Mesenchymal stem cell of the bone marrow (primary cell): Measurements from ENCODE around the genes FUT1, LHB, DKKL1 and GFY.

DNA sequence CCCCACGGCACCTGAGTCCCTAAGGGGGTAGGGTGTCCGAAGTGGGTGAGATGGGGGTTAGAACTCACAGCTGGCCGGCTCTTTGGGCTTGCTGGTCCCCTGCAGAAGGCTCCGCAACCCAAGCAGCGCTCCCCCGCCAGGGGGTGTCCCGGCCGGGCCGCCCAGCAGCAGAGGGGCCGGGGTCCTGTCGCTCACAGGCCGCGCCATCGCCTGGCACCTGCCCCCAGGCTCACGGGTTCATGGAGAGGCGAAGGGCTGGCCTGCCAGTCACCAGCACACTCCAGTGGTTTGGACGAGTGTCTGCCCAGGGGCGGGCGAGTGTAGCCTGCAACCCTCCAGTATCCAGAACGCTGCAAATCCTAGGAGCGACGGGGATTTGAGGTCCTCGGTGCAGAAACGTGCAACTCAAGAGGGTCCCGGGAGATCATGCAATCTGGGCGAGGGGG, 368 bp downstream of the DBP start:
- CAGE, long polyA plus RNA = no peak

DNA sequence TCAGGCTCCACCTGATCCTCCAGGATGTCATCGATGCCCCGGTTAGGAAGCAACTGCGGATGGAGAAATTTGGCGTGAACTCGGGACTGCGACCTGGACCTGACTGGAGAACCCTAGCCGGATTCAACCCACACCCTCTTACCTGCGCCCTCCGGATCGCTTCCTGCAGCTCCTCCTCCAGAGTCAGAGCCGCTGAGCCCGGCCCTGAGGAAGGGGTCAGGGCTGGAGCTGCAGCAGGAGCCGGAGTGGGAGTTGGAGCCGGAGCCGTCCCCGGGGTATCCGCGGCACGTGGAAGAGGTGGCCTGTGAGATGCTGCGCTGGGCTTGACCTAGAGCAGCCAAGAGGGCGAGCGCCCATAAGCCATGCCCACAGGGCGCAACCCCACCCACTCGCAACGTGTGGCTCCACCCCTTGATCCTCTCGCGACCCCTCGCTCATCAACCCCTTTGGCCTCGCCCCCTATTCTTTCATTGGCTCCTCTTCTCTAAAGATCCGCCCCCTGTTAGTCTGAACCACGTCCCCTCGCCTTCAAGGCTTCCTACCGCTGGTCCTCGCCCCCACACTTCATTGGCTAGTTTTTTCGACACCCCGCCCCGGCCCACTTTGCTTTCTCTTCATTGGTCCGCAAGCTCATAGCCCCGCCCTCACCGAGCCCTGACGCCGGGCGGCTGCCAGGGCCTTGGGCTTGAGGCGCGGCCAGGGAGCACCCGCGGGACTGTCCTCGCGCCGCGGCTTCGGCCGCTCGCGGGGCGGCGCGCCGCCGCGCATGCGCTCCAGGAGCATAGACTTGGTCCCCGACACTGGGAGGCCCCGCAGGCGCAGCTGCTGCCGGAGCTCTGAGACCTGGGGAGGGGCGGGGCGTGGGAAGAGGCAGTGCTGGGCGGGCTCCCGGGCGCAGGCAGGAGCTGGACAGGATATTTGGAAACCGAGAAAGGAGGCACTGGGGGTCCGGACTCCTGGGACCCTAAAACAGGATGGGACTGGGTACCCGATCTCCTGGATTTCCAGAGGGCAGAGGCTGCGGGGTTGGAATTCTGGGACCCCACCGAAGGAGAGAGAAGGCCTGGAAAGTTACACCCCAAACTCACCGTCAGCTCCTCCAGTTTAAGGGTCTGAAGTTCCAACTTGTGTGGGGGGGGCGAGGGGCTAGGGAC, 5.4 kb downstream of the MAMSTR start:
- CAGE, long polyA plus RNA = no peak

DNA sequence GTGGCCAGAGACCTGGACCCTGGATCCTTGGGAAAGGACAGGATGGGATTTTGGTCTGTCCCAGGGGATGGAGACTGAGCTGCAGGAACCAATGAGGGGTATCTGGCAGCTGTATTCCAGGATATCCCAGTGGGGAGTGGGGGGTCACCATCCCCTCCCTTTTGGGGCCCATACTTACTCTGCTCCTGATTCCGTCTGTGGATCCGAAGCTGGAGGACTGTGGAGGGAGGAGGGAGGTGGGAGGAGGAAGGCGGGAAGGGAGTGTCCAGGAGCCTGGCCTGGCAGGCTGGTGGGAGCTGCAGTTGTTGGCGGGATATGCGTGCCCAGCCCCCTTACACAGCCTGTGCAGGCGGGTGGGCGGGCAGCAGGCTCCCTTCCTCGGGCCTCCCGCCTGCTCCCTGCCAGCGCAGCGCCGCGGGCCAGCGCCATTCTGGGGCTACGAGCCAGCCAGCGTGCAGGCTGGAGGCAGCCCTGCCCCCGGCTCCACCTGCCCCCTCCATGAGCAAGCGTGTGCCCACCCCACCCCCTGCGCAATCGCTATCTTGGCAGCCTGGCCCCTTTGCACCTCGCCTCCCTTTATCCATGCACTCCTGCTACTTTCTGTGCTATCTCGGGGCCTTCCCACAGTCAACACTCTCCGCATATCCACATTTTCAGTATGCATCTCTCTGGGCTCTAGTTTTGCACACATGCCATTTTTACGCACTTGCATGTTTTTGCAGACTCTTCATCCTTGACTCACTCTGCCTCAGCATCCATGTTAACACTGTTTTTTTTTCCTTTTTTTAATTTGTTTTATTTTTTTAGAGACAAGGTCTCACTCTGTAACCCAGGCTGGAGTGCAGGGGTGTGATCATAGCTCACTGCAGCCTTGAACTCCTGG, 2.8 kb downstream of the MAMSTR start:
- CAGE, long polyA plus RNA = no peak

GRCh38 chr19:48726942-48727684, 7.6 kb upstream of the MAMSTR start:
- CAGE, long polyA plus RNA = no peak

- CAGE, long polyA plus RNA = no peak
Observed at GRCh38 chr19:48752204-48753224, at the start of gene FUT1. TSS of gene FUT1 (minus strand) at chr19:48752641.

DNA sequence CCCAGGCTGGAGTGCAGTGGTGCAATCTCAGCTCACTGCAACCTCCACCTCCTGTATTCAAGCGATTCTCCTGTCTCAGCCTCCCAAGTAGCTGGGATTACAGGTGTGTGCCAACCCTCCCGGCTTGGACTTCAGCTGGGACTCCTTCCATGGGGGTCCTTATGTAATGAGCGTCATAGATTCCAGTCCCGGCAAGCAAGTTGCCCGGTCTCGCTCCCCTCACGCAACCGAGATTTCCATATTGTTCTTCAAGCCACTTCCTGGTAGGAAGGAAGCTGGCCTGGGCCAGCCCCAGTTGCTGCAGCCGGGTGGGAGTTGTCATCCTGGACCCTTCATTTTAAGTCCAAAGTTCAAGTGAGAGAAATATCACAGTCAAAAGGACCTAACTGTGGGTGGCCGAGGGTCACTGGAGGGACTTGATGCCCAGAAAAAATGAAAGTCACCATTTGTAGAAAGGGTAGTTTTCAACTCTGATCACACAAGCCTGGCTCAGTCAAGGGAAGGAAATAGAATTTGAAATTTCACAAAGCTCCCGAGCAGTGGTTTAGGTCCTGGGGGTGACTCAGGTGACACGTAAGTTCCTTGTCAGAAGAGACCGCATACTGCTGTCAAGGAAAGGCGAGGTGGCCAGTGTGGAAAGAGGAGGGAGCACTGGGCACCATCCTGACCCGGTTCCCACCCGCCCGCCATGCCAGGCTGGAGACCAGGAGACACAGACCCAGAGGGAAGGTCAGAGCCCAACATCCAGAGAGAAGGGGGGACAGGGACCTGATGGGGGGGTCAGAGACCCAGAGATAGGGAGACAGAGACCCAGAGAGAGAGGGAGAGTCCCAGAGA, 5.3 kb downstream of the FGF21 start:
- CAGE, long polyA plus RNA = no peak

DNA sequence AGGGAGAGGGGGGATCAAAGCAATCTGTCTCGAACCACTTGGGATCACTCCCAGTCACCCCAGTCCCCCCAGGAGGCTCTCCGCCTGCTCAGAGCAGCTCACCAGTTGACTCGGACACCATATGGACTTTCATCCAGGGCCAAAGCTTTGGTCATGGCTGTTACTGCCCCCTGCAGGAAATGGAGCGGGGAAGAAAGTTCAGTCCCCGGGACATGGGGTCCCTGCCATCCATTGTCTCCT, 2.7 kb upstream of the BCAT2 start:
- CAGE, long polyA plus RNA = no peak

- CAGE, long polyA plus RNA = no peak
Observed at GRCh38 chr19:48873650-48874206, 1.5 kb downstream of the PPP1R15A start.

DNA sequence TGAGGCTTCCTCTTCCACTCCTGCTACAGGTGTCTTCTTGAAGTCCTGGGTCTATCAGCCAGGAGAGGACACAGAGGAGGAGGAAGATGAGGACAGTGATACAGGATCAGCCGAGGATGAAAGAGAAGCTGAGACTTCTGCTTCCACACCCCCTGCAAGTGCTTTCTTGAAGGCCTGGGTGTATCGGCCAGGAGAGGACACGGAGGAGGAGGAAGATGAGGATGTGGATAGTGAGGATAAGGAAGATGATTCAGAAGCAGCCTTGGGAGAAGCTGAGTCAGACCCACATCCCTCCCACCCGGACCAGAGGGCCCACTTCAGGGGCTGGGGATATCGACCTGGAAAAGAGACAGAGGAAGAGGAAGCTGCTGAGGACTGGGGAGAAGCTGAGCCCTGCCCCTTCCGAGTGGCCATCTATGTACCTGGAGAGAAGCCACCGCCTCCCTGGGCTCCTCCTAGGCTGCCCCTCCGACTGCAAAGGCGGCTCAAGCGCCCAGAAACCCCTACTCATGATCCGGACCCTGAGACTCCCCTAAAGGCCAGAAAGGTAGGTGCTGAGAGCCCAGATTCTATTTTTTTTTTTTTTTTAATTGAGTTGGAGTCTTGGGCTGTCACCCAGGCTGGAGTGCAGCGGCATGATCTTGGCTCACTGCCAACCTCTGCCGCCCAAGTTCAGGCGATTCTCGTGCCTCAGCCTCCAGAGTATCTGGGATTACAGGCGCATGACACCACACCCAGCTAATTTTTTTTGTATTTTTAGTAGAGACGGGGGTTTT, 2.3 kb downstream of the PPP1R15A start:
- CAGE, long polyA plus RNA = no peak

- CAGE, long polyA plus RNA = no peak
Observed at GRCh38 chr19:48922562-48923292, 10.8 kb upstream of the DHDH start.

GRCh38 chr19:48985200-48985695, 7.9 kb downstream of the GYS1 start:
- CAGE, long polyA plus RNA = no peak

DNA sequence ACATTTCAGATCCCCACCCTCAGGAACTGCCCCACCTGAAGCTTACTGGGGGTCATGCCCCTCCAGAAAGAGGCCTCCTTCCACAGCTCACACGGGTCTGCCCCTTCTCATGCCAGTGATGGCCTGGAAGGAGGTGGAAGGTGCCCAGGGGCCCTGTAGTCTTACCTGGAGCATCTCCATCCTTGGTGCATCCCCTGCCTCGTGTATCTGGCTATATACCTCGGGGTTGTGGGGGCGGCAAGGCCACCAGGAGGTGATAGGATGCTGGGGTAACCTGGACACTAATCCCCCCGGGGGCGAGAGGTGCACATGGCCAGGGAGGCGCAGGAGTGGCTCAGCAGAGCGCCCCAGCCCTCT, at the start of gene LHB:
TSS of gene LHB (minus strand) at position 190 of the 357 bp plus-strand sequence.
- CAGE, long polyA plus RNA = no peak

GRCh38 chr19:49020651-49020884, 219 bp upstream of the ENSG00000268655 start:
- CAGE, long polyA plus RNA = no peak

- CAGE, long polyA plus RNA = no peak
Observed at GRCh38 chr19:49103640-49104968, 10.1 kb upstream of the LIN7B start.

DNA sequence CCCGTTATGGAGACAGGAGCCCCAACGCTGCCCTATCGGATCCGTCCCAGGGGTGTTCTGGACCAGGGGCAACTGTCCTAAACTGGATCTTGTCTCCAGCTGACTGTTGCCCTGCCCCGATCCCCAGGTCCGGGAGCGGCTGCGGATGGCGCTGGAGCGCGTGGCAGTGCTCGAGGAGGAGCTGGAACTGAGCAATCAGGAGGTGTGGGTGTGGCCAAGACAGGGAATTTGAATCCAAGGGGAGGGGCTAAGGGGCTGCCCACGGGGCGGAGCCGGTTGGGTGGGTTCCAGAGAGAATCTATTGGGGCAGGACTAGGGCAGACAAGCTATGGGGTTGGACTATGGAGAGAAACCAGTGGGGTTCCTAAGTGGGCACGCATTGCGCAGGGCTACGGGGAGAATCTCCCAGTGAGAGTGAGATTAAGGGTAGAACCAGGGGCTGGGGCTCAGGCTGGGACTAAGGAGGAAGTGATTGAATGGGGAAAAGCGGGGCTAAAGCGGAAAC, 10.0 kb downstream of the PPFIA3 start:
- CAGE, long polyA plus RNA = no peak

DNA sequence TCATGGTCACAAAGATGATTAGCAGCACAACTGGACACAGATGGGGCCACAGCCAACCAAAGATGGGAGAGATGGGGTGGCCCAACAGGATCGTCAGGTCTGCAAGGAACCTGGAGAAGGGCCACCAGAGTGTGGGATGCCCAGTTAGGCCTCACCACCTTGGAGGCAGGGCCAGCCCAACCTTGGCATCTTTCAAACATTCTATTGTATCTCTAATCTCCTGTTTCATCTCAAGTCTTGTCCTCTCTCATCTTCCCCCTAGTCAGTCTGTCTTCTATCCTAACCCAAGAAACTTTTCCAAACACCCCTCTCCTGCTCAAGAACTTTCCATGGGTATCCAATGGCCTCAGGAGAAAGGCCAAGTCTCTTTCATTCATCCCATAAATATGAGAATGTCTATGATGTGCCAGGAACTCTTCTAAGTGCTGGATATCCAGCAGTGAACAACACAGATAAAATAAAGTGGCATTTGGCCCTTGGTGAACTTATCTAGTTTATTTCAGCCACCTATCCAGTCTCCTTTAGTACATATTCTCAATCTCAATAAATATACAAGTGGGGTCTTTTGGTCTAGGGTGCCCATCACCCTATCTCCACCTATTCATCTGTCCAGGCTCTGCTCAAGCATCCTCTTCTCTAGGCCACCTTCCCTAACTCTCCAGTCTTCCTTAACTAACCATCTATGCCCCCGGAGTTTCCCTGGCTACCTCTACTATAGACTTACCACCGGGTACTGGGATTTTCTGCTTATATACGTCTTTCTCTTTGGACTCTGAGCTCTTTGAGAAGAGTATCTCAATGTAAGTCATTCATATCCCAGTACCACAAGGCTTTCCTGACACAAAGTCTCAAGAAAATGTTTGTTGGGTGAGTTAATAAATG, 34.1 kb downstream of the SLC6A16 start:
- CAGE, long polyA plus RNA = no peak

GRCh38 chr19:49331469-49332573, 3.4 kb upstream of the CD37 start:
- CAGE, long polyA plus RNA = no peak

GRCh38 chr19:49363245-49364349, at the start of gene DKKL1:
TSS of gene DKKL1 (plus strand) at chr19:49363877.
- CAGE, long polyA plus RNA = no peak

DNA sequence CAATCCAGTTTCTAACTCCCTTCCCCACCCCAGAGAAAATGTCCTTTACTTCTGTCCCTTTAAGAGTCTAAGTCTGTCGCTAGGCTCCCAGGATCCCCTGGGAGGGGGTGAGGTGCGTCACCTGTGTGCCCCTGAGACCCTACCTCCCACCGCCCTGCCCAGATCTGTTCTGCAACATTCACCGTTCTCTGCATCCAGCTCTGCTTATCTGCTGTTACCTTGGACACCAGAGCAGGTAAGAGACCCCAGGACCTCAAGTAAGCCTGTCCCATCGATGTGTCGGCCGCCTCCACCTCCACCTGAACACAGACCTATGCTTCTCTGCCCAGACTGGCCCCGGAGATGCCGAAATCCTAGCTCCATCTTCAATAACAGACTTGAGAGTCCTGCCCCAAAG, at the start of gene GFY:
TSS of gene GFY (plus strand) at position 134 of the 397 bp plus-strand sequence.
- CAGE, long polyA plus RNA = no peak

GRCh38 chr19:49428269-49428619, 3.1 kb downstream of the GFY start:
- CAGE, long polyA plus RNA = no peak